ENCODE results near the genes TLDC2, BLCAP and ACTR5.

DNA sequence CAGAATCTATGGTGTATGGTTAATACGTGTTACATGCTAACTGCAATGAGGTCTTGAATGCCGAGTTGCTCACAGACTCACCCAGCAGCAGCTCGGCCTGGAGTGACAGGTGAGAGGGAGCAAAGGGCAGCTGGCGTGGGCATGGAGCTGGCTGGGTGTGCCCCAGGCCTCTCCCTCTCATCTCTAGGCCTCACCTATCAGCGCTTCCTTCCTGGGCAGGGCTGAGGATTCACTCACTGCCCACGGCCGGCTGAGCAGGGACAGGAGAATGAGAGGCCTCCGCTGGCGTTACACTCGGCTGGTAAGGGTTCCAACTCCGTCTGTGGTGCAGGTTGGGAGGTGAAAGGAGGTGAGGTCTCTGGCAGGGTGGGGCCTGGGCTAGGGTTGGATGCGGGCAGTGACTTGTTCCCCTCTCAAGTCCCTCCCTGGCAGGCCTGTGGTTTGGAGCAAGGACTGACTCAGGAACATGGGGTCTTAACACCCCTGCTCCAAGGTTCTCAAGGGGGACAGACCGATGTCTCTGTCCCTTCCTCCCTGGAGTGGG, at the start of gene TLDC2:
TLDC2 (plus strand) TSS at position 232 of the 544 bp plus-strand sequence.
- PRO-cap, result no peak
- RAMPAGE, long total RNA, result no peak

GRCh38 chr20:36886841-36887803, 11.2 kb downstream of the TLDC2 start:
- PRO-cap, result no peak
- RAMPAGE, long total RNA, result no peak

DNA sequence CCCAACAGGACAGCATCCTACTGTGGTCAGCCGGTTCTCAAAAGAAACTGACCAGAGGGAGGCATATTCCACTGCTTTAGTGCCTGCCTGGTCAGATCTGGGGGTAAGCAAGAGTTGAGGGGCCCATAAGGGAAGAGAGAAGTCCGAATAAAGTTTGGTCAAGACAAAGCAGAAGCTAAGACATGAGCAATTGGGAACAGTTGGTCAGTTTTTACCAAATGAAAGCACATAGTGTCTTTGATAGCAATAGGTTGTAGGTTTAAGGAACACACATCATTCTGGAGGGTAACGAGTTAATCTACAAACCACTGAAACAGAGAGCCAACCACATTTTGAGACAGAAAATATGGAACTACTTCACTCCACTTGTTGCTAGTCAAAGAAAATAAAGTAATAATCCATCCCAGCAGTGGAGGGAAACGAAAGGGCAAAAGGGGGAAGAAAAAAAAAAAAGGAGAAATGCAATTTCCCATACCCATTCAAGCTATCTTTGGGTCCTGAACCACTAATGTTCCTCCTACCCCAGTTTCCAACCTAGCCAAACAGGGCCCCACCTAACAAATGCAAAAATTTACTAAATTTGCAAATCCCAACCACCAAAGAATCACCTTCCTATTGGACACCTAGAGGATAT, 1.5 kb downstream of the SAMHD1 start:
- PRO-cap, result no peak
- RAMPAGE, long total RNA, result no peak

GRCh38 chr20:37178755-37179188, 358 bp upstream of the RPN2 start:
- PRO-cap, result bidirectional peak, plus-strand start at chr20:37179094, minus-strand start at chr20:37178879
- RAMPAGE, long total RNA, result start-site peak on the plus strand at chr20:37179037-37179173, 572 and 471 reads in 2 replicates

DNA sequence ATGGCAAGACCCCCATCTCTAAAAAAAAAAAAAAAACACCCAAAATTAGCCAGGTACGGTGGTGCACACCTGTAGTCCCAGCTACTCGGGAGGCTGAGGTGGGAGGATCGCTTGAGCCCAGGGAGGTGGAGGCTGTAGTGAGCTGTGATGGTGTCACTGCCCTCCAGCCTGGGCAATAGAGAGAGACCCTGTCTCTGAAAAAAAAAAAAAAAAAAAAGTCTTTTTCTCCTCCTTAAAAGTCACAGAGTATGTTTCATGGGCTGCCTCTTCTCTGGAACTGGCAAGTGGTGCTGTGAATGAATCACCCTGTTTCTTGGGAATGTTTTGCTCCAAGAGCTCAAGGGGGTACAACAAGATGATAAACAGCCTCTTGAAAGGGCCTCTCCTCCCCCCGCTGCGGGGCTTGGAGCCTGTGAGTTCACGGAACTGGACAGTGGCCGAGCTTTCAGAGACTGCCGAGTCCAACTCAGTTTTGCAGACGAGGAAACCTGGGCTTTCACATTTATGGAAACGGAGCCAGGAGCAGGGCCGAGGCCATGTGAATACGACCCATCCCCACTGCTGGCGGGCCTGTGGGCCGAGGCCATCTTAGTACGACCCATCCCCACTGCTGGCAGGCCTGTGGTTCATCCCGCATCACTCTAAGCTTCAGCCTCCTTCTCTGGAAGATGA, 18.3 kb upstream of the SRC start:
- PRO-cap, result no peak
- RAMPAGE, long total RNA, result no peak

- PRO-cap, result no peak
- RAMPAGE, long total RNA, result no peak
Observed at GRCh38 chr20:37344247-37345485, 1.3 kb upstream of the SRC start.

DNA sequence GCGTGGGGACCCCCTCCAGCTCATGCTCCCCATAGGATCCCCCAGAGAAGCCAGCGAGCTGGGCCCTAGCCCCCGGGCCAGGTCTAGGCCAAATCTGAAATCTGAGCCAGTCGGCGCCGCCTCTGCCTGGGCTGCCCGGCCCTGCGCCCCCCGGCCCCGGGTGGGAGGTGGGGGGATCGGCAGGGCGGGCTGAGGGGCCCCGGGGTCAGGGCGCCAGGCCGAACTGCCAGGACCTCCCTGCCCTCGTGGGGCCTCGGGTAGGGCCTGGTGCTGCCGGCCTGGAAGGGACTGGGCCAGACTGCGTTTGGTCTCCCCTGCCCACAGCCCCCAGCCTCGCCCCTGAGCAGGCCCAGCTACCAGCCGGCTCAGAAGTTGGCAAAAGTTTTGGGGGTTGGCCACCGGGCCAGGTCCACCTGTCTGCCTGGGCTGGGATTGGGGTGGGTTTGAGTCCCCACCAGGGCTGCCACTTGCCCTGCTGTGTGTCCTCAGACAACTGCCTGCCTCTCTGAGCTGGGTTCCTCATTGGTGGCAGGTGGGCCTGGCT, 640 bp downstream of the SRC start:
- PRO-cap, result no peak
- RAMPAGE, long total RNA, result no peak

DNA sequence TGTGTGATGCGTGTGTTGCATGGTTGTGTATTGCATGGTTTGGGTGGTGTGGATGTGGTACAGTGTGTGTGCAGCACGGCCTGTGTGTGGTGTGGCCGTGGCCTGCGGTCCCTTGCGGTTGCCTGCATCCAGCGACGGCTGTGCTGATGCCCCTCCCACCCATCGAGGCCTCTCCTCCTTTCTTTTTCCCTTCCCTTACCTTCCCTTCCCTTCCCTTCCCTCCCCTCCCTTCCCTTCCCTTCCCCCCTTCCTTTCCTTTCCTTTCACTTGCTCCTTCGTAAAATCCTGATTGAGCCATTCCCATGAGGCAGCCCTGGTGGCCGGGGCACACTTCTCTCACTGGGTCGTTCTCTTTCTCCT, 65.6 kb downstream of the SRC start:
- PRO-cap, result no peak
- RAMPAGE, long total RNA, result no peak

- PRO-cap, result no peak
- RAMPAGE, long total RNA, result no peak
Observed at GRCh38 chr20:37518761-37519594, 2.1 kb upstream of the NNAT start.

GRCh38 chr20:37527413-37528003, at the start of gene BLCAP:
Gene BLCAP, minus strand, starts transcription at chr20:37527876.
- PRO-cap, result unidirectional peak, minus-strand start at chr20:37527871
- RAMPAGE, long total RNA, result start-site peak on the minus strand at chr20:37527836-37527885, 542 and 237 reads in 2 replicates

- PRO-cap, result no peak
- RAMPAGE, long total RNA, result no peak
Observed at GRCh38 chr20:37914605-37915591, 12.0 kb downstream of the VSTM2L start.

DNA sequence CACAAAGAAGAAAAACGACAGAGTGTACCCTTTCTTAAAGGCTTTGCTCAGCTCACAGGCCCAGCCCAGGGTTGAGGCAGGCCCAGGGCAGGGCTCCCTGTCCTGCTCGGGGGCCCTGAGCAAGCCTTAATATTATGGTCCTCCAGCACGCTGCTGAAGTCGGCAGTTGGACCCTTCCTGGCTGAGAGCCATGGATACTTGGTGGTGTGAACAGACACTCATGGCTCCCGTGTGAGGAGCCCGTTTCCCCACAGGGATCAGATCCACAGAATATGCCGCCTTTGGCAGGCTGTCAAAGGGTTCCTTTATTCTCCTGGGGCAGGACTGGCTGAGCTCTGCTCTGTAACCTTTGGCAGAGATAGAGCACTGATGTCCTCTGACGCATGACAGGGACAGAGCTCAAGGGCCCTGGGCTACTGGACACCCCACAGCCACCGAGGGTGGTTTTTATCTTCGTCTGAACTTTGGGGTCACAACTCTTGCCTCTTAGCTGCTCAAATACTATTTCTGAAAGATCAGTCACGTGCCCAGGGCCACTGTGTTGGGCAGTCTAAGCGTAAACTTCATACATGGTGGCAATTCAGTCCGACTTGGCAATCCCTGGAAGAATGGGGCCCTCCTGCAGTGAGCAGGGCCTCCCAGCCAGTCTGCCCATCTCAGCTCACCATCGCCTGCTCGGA, 49.2 kb downstream of the TTI1 start:
- PRO-cap, result no peak
- RAMPAGE, long total RNA, result no peak

DNA sequence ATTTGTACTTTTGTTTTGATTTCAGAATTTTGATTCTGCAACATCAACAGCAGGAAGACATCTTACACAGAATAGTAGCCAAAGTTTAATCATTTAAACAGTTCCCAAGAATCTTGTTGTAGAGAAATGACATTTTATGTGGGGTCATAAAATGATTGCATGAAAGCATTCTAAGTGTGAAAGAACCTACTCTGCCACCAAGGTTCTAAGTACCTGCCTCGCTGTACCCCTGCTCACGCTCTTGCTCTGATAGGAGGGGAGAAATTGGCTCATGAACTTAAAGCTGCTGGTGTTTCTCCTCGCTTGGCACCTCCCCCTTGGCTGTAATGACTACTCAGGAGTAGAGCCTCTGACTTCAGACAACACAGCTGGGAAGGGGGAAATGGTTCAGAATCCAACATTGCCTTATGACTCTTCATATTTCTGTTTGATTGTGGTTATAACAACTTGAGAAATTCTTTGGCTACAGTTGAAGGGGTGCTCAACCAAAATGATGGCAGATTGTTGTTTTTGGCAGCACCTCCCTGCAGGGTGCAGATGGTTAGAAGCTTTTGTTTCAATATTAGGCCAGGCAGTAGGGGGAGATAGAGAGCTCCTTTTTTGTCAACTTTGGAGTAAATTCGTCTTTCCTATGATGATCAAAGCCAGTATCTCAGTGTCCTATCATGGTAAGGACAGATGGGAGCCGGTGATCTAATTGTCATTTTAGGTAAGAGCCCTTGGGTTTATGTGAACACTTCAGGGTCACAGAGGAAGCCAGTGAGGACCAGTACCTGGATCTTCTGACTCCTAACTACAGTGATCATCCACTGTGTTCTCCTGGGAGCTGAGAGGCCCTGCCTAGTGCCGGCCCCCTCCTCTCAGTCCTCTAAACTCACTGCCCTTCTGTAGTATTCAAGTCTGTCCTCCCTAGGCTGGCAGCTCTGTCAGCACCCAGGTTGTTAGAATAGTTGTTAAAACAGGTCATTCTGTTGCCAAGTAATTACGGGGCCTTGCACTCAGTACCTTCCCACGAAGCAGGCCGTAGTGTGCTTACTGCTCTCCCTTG, 39.8 kb downstream of the RPRD1B start:
- PRO-cap, result no peak
- RAMPAGE, long total RNA, result no peak

GRCh38 chr20:38147688-38148446, 17.2 kb downstream of the TGM2 start:
- PRO-cap, result no peak
- RAMPAGE, long total RNA, result no peak

GRCh38 chr20:38190657-38191140, 25.6 kb upstream of the TGM2 start:
- PRO-cap, result no peak
- RAMPAGE, long total RNA, result no peak

DNA sequence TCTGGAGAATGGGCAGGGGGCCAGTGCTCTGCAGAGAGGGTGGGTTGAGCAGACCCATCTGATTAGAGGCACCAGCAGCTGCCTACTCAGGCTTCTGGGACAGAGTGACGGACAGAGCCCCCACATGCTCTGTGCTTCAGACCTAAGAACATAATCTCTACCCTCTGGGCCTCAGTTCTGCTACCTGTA, 26.0 kb upstream of the TGM2 start:
- PRO-cap, result no peak
- RAMPAGE, long total RNA, result no peak

DNA sequence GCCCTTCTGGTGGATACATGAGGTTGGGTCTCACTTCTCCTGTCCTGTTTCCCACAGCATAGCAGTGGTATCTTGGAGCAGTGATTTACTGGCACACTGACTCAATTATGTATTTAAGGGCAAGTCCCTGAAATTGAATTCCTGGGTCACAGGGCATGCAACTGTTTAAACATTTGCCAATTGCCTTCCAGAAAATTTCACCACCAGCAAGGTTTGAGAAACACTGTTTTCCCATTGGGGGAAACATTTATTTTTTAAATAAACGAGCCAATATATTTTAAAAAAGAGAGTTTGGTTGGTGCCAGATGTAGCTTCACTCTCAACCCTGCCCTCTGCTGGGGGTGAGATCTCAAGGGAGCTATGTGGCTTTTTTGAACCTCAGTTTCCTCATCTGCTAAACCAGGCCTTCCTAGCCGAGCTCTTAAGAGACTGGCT, 486 bp upstream of the LBP start:
- PRO-cap, result no peak
- RAMPAGE, long total RNA, result no peak

DNA sequence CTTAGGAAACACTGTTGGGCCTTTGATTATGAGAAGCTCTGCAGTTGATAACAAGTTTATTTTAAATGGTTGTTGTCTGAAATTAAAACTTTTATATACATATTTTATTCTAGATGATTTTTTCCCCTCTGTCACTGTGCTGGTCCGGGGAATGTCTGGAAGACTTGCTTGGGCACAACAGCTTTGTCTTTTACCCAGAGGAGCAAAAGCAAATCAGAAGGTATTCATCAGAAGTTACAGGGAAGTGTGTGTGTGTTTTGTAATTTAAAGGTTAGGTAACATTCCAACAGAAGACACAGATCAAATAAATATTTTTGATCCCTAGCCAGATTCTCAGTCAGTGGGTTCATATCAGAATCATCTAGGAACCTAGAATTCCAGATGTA, 32.4 kb upstream of the ADIG start:
- PRO-cap, result no peak
- RAMPAGE, long total RNA, result no peak

DNA sequence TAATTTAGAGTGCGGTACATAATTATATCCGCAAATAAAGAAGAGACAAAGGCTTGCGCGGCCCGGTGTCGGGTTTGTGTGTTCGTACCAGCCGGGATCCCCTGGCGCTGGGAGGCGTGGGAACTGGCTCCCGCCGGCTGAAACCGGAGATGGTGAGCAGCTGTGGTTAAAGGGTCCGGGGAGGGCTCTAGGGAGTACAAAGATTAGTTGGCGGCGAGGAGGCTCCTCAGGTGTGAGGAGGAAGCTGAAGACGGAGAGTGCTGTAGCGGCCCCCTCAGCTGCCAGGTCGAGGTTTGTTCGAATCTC, 5.0 kb downstream of the SLC32A1 start:
- PRO-cap, result no peak
- RAMPAGE, long total RNA, result no peak

GRCh38 chr20:38747816-38748578, at the start of gene ACTR5:
Gene ACTR5, plus strand, starts transcription at chr20:38748460.
- PRO-cap, result no peak
- RAMPAGE, long total RNA, result no peak